Kidney epithelial cell (primary cell): ENCODE results near the gene REG4.

DNA sequence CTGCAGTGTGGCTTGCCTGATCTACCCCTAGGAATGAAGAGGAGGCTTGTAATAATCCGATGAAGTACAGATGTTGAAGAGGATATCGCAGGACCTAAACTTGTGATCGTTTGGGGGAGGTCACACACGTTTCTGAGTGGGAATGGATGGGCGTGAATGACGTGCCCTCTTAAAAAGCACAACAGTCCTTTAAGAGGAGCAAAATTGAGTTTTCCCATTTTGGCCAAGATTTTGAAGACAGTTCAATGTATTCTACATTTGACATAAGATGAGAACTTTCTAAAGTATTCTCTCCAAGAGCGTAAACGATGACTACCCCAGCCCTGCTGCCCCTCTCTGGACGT lies 599 bp downstream of the MAN1A2 start:
- RAMPAGE, long total RNA: no peak
- RRBS: no CpG with 5 or more reads among the region's 9 CpGs

GRCh38 chr1:117623186-117624378 lies 17.7 kb downstream of the TENT5C start:
- RAMPAGE, long total RNA: no peak
- RRBS: no CpG with 5 or more reads among the region's 32 CpGs

DNA sequence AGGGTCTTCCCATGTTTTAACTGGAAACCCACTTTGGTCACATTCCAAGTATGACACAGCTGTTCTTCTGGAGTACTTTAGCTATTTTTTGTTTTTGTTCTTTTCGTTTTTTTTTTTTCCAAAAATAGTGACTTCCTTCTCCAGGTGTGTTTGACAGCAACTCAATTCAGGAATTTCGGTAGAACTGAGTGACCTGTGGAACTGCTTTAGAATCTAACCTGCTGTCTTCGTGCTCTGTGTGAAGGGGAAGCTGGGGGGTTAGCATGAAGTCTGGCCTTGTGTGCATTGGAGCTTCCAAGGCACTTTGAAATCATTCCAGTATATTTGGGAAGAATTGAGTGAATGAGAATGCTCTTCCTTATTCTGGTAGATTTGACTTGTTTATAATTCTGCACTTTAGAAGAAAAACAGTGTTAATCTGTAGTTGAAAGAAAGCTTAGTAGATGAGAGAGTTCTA lies 19.2 kb downstream of the TENT5C start:
- RAMPAGE, long total RNA: no peak
- RRBS: no CpG with 5 or more reads among the region's 3 CpGs

DNA sequence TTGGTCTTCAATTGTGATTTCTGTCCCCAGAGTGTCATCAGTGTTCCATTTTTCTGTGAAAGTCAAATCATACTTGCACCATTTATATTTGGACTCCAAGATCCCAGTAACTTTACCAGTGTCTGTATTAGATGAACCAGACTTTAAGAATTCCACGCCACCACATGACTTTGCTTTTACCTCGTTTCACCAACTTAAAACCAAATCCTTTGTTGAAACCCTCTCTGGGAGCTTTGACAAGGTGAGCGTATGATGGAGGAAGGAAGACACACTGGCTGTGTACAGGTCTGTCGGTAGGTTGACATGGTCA lies 35.5 kb downstream of the TENT5C start:
- RAMPAGE, long total RNA: no peak
- RRBS: no CpG with 5 or more reads among the region's 4 CpGs

GRCh38 chr1:117658760-117659342 lies 53.0 kb downstream of the TENT5C start:
- RAMPAGE, long total RNA: no peak
- RRBS: no CpG with 5 or more reads among the region's 4 CpGs

GRCh38 chr1:117671907-117672192 lies 66.0 kb downstream of the TENT5C start:
- RAMPAGE, long total RNA: no peak
- RRBS: no CpG with 5 or more reads among the region's 3 CpGs

- RAMPAGE, long total RNA: no peak
- RRBS: no CpG with 5 or more reads among the region's 11 CpGs
Measured at GRCh38 chr1:117672815-117673287, 67.0 kb downstream of the TENT5C start.

DNA sequence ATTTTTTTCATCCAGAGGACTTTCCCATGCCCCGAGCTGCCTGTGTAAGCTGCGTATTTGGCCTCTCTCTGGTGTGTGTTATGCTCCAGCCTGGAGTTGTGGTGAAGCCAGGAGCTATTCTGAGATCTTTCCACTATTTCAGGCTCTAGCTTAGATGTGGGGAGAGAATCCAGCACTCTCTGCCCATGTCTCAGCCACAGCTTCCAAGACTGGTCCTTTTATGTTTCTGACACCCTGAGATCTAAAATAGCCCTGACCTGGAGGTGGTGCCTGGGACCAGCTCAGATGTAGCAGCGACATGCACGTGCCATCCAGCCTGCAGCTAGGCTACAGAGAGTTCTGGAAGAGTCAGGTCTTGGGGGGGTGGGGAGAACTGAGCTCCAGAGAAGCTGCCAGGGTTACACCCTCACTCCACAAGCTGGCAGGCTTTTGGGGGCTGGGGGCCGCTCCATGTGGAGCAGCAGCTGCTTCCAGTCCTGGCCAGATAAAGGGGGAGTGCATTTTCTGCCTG lies 76.6 kb downstream of the TENT5C start:
- RAMPAGE, long total RNA: no peak
- RRBS: no CpG with 5 or more reads among the region's 5 CpGs

- RAMPAGE, long total RNA: no peak
- RRBS: no CpG with 5 or more reads among the region's 5 CpGs
Measured at GRCh38 chr1:117828030-117828727, 101.2 kb downstream of the GDAP2 start.

- RAMPAGE, long total RNA: no peak
- RRBS: no CpG with 5 or more reads among the region's 6 CpGs
Measured at GRCh38 chr1:119139455-119139874, 988 bp downstream of the WARS2 start.

- RAMPAGE, long total RNA: no peak
- RRBS: no CpG with 5 or more reads among the region's 5 CpGs
Measured at GRCh38 chr1:119326396-119326658, 42.3 kb upstream of the HAO2 start.

- RAMPAGE, long total RNA: no peak
- RRBS: no CpG with 5 or more reads among the region's 2 CpGs
Measured at GRCh38 chr1:119380345-119380764, 11.8 kb downstream of the HAO2 start.

GRCh38 chr1:119542323-119543193 lies 35.5 kb downstream of the HSD3B1 start:
- RAMPAGE, long total RNA: no peak
- RRBS: no CpG with 5 or more reads among the region's 2 CpGs

GRCh38 chr1:119661990-119662487 lies 14.0 kb upstream of the ZNF697 start:
- RAMPAGE, long total RNA: no peak
- RRBS: no CpG with 5 or more reads among the region's 3 CpGs

GRCh38 chr1:119679133-119679572 lies 31.1 kb upstream of the ZNF697 start:
- RAMPAGE, long total RNA: no peak
- RRBS: no CpG with 5 or more reads among the region's 1 CpG

- RAMPAGE, long total RNA: no peak
- RRBS: no CpG with 5 or more reads among the region's 15 CpGs
Measured at GRCh38 chr1:119742226-119743284, 26.1 kb downstream of the HMGCS2 start.

DNA sequence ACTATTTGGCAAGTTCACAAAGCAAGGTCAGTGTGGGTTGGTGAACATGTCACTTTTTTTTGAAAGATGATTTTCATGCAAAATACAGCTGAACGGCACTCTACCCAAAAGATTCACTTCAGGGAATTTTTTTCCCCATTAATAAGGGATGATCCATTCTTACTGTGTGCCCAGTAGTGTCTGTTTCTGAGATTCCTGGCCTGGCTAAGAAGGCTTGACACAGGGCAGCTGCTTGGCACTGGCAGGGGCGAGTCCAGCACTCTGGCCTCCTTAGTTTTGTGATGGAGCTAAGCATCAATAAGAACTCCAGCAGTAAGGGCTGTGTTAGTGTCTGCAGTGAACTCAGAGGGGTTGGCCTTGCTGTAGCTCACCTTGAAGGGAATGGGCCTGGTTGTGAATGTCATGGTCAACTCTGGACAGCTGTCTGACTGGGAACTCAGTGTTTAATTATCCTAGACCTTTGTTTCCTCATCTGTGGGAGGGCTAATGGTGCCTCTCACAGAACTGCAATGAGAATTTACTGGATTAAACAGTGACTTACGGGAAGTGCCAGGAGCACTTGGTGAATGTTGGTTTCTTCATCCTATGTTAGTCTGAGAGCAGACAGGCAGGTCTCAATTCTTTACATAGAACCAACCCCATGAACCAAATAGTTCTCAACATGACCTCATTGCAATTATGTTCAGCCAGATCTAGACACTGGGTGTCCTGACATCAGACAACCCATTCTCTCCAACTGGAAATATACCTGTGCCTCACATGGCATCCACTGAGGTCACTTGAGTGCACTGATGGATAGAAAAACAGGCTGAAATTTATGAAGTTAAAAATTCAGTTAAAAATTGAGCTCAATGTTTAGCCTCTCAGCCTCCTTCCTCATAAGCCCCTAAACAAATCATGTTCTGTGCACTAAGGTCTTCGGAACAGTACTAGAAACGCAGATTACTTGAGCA lies 23.7 kb downstream of the HMGCS2 start:
- RAMPAGE, long total RNA: no peak
- RRBS: no CpG with 5 or more reads among the region's 5 CpGs

DNA sequence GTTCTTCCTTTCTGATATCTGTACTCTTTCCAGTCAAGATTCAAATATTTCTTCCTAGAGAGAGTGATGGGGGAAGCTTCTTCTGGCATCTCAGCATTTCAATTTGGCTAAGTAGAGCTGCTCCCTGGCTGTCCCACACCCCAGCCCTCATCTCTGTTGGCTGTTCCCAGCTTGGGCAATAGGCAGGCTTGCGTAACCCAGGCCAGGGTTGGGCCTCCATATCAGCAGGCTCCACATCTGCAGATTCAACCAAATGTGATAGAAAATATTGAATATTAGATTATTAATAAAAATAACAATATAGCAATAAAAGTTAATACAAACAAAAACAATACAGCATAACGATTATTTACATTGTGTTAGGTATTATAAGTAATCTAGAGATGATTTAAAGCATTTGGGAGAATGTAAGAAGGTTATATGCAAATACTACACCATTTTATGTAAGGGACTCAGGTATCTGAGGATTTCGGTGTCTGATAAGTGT lies 15.9 kb upstream of the HMGCS2 start:
- RAMPAGE, long total RNA: no peak
- RRBS: no CpG with 5 or more reads among the region's 3 CpGs

DNA sequence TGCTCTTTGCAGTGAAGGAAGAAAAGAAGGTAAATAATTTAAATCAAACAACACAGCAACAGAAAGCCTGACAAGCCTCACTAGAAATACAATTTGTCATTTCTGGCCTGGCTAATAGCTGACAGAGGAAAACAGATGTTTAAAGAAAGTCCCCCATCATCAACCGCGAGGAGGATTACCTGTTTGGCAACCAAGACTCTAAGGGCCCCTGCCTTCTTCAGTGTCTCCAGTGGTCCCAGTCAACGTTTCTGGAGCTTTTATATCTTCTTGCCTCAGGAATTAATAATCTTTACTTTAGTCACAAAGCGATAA lies at the start of gene REG4:
Gene REG4, minus strand, starts transcription at position 231 of the 312 bp plus-strand sequence.
- RAMPAGE, long total RNA: no peak
- RRBS: no CpG with 5 or more reads among the region's 4 CpGs

- RAMPAGE, long total RNA: no peak
- RRBS: no CpG with 5 or more reads among the region's 3 CpGs
Measured at GRCh38 chr1:119917482-119918036, 21.2 kb upstream of the ADAM30 start.